OCI-LY7 (cell line): ENCODE measurements around a stretch of chr3.

DNA sequence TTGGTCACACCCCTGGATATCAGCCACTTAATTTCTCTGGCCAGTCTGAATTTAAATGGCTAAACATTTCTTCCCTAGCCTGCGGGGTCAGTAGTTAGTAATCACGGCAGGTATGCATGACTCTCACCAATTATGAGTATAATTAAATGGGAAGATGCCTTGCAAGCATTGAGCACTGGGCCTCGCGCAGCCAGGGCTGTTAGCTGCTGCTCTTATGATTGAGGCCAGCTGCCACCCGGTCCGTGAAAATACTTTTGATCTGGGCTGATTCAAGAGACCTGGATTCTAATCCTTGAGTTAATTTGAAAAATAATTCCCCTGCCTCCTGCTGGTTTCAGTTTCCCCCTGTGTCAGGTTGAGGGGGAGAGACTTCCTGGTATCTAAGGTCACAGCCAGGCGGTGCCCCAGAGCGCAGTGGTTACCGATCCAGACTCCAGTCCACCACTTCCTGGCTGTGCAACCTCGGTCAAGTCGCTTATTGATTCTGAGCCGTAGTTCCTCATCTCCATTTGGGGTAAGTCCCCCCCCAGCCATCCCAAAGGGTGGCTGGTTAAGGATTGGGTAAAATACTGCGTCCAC lies 23.5 kb downstream of the SLC6A6 start:
- PRO-cap, result no peak
- RAMPAGE, long total RNA, result no peak

DNA sequence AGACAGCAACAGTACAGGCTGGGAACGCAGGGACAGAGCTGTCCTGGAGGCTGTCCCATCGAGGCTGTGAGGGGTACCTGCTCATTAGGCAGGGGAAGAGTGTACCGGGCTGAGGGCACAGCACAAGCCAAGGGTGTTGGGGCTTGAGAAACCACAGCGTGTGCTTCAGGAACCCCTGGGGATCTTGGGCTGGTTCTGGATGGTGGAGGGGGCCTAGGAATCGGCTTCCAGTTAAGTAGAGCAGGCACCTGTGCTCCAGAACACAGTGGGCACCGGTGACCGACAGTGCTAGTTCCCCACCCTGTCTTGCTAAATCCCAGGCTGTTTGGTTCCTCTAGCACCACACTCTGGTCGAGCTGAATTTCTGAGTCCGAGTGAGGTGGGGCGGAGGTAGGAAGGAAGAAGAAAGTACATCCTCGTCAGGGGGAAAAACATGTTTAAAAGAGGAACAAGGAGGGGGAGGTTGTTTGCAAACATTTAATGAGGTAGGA lies 29.1 kb downstream of the SLC6A6 start:
- PRO-cap, result no peak
- RAMPAGE, long total RNA, result no peak

GRCh38 chr3:14464860-14465443 lies 62.5 kb downstream of the SLC6A6 start:
- PRO-cap, result no peak
- RAMPAGE, long total RNA, result no peak

DNA sequence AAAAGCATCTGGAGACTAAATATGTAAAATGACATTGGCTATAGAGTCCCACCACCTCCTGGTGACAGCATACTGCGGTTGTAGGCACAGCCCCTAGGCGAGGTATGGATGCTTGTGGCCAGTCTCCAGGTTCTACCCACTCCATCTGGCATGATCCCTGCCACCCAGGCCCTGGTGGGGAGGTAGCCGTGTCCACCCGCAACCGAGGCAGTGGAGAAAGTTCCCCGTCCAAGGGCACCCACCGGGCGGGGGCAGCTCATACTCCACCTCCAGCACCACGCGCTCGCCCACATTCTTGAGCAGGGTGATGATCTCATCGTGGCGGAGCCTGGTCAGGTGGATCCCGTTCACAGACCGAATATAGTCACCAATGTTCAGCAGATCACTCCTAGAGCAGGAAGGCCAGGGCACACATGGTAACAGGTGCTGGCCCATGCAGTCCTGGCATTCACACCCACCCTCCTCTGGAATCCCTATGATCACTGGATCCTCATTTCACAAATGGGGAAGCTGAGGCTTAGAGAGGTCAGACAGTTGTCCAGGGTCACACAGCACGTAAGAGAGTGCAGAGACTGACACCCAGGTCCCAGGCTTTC lies 15.9 kb downstream of the GRIP2 start:
- PRO-cap, result no peak
- RAMPAGE, long total RNA, result no peak

DNA sequence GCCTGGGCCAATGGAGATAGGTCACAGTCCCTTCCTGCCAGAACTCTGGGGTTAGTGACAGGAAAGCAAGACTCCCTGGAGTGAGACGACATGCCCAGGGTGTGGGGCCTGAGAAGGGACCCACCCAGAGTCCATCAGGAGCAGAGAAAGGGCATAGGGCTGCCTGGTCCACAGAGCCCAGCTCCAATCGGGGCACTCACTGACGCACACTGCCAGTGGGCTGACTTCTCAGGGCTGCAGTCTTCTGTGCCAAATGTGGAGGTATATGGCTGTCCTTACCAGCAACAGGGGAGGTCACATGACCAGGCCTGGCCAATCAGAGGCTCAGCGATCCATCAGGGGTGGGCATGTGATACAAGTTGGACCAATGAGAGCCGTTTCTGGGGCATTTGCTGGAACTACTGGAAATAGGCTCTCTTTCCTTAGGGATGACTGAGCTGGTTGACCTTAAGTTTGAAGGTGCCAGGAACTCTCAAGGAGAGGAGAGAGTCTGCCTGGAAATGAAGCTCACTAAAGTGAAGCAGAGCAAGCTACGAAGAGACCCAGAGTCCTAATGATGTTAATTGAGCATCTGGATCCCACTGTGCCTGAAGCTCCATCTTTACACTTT lies 2.1 kb downstream of the GRIP2 start:
- PRO-cap, result no peak
- RAMPAGE, long total RNA, result no peak

DNA sequence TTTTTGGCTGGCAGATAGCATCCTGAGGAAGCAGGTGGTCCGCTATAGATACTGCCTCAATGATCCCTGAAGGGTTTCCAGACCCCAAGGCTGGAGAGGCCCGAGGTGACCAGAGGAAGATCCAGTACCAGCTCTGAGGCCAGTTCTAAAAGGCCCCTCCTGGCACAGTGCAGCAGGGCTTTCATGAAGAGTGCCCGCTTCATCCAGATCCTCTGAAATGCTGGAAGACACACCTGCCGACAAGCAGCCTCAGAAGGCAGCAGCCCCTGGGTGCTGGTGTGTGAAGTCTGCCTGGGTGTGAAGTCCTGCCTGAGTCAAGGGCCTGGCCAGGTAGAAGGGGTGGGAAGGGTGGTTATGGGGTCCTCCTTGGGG lies 14.8 kb downstream of the FGD5 start:
- PRO-cap, result no peak
- RAMPAGE, long total RNA, result no peak

- PRO-cap, result no peak
- RAMPAGE, long total RNA, result no peak
Measured at GRCh38 chr3:14900987-14901868, 46.2 kb upstream of the NR2C2 start.

GRCh38 chr3:15082040-15082813 lies 16.7 kb downstream of the RBSN start:
- PRO-cap, result no peak
- RAMPAGE, long total RNA, result no peak

GRCh38 chr3:15218024-15218402 lies 12.0 kb downstream of the CAPN7 start:
- PRO-cap, result no peak
- RAMPAGE, long total RNA, result no peak

DNA sequence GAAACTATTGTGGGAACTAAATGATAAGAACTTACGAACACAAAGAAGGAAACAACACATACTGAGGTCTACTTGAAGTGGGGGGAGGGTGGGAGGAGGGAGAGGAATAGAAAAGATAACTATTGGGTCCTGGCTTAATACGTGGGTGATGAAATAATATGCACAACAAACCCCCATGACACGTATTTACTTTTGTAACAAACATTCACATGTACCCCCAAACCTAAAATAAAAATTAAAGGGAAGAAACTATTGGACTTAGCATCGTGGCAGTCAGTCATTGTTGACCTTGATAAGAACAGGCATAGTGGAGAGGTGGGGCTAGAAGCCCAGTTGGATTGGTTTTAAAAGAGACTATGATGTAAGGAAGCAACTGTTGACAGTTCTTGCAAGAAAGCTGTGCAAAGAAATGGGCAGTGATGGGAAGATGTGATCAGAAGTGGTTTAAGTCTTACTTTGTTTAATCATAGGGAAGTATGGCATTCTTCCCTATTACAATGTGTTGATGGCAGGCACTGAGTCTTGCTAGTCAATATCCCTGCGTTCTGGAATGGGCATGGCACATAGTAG lies 37.8 kb downstream of the CAPN7 start:
- PRO-cap, result no peak
- RAMPAGE, long total RNA, result no peak

- PRO-cap, result no peak
- RAMPAGE, long total RNA, result no peak
Measured at GRCh38 chr3:15256605-15257590, 50.9 kb downstream of the CAPN7 start.

- PRO-cap, result no peak
- RAMPAGE, long total RNA, result no peak
Measured at GRCh38 chr3:15294323-15295368, 37.7 kb downstream of the SH3BP5 start.

DNA sequence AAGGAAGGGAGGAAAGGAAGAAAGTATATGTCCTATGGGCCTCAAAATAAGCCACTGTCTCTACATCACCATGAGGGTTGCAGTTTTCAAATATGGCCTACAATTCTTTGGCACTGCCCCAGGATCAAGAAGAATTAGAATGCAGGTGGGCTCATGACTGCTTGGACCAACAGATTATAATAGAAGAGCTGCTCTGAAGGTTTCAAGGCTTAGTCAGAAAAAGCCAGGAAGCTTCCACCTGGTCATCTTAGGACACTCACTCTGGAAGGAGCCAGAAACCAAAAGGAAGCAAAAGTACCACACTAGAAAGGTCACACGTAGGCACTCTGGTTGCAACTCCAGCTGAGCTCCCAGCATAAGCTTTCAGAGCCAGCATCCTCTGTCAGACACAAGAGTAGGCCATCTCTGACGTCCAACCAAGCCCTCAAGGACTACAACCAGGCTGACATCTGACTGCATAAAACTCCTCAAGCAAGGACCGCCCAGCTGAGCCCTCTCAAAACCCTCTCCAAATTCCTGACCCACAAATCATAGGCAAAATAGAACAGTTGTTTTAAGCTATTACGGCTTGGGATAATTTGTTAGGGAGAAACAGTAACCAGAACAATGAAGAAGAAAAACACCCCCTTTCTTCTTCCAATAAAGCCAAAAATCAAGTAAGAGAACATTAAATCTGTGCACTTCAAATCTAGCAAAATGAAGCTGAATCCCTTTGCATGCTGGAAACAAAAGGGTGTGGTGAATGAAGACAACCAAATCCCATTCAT lies 12.8 kb downstream of the SH3BP5 start:
- PRO-cap, result no peak
- RAMPAGE, long total RNA, result no peak

DNA sequence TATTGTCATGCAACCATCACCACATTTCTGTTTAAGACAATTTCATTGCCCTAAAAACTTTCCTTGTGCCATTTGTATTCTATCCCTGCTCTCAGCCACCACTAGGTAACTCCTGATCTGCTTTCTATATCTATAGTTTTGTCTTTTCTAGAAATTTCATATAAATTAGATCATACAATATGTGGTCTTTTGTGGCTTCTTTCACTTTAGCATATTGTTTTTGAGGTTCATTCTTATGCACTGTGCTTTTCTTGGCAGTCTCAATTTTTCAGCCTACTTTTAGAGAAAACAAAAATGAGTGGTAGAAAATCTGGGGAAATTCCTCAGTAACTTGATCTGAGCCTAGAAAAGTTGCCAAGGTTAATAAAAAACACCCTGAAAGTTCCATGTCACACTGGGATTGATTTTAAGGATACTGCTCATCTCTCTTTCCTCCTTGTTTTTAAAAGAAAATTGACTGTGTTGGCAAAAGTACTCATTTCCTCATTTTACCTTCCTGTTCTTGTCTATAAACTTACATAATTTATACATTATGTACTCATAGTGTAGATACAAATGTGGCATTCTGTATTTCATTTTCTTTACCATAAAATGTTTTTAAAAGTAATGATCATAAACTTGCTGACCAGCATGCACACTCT lies 28.4 kb upstream of the SH3BP5 start:
- PRO-cap, result no peak
- RAMPAGE, long total RNA, result no peak

- PRO-cap, result no peak
- RAMPAGE, long total RNA, result no peak
Measured at GRCh38 chr3:16059737-16060210, 114.7 kb upstream of the GALNT15 start.

DNA sequence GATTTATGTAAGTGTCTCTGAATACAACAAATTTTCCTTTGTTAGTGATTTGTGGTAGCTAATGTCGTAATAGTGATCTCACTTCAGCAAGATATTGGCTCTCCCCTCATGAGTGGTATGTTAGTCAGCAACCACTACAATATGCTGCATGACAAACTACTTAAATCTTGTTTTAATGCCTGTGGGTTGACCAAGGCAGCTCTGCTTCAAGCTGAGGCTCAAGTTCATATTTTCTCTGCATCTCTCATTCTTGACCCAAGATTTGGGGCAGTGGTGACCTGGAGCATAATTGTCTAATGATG lies 49.8 kb upstream of the GALNT15 start:
- PRO-cap, result no peak
- RAMPAGE, long total RNA, result no peak

DNA sequence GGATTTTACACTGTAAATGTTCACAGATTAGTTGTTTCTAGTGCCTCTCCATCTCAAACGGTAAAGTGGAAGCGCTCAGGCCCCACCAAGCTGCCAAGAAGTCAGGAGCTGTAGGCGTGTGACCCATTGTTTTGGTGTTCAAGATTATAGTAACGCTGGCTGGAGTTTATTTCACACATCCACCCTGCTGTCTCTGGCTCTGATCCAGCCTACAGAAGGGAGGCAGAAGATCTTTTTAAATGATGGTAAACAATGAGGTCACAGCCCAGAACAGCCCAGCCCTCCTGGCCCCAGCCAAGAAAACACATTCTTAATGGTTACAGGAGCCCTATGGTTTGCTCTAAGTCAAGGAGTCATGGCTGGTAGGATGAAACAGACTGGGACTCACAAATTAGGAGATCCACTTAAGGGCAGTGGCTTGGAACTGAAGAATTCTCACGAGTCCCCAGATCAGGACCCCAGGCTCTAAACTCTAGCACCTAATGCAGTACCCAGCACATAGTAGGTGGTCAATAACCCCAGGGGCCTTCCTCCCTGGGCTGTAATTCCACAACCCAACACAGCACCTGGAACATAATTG lies 25.6 kb upstream of the GALNT15 start:
- PRO-cap, result no peak
- RAMPAGE, long total RNA, result no peak

GRCh38 chr3:16228793-16229075 lies 36.0 kb downstream of the DPH3 start:
- PRO-cap, result no peak
- RAMPAGE, long total RNA, result no peak

DNA sequence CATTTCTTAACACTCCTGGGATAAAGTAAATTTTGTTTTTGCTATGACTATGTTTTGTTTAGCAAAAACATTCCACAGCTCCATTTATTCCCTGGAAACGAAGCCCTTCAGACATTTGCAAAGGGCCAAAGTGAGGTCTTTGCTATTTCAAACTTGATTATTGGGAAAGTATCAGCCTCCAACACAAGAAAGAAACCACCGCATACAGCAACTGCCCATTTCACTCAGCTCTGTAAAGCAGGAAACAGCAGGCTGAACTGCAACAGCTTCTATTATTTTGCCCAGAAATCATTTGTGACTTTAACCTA lies 72.2 kb downstream of the RFTN1 start:
- PRO-cap, result no peak
- RAMPAGE, long total RNA, result no peak

DNA sequence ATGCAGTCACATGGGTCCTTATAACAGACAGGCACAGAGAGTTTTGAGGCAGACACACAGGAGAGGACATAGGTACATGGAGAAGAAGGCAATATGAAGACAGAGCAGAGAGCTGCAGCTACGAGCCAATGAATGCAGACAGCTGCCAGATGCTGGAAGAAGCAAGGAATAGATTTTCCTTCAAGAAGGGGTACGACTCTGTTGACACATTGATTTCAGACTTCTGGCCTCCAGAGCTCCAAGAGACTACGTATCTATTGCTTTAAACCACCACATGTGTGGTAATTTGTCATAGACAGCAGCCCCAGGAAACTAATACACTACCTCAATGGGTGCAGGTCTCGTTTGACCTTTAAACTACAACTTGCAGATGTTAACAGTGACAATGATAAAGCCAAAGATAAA lies 51.0 kb downstream of the RFTN1 start:
- PRO-cap, result no peak
- RAMPAGE, long total RNA, result no peak